ENCODE data around the gene PVALB.

DNA sequence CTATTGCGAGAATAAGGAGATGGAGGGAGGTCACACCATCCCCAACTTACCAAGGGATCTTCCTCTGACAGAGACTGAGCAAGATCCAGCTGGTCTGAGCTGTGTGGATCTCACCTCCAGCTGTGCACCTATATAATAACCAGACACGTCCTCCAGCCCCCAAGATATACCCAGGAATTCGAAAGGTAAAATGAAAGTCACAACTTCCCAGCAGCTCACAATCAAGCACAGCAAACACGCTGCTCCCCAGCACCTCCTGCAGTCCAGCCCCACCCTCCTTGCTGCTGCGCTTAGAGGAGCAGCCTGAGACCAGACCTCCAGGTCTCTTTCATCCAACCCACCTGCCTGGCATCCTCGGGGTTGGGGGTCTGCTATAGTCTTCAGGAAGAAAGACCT, 3.0 kb upstream of the APOL4 start:
- PRO-cap: no peak

- PRO-cap: no peak
These were observed 1.9 kb downstream of the APOL2 start for GRCh38 chr22:36237370-36237820.

DNA sequence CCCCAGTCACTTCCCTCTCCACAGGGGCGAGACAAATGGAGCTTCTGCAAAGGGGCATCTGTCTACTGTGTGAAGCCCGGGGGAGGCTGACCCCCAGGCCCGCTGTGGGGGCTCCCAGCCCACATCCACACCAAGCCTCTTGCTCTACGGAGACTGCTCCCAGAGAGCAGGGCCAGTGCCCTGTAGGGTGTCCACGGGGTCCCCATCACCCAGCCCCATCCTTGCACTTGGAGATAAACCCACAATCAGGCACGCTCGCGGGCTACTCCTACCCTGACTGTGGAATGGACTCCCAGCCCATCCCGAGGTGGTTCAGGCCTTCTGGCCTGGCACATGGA, 39.4 kb downstream of the APOL1 start:
- PRO-cap: no peak

- PRO-cap: no peak
These were observed 44.0 kb downstream of the APOL1 start for GRCh38 chr22:36296658-36297515.

DNA sequence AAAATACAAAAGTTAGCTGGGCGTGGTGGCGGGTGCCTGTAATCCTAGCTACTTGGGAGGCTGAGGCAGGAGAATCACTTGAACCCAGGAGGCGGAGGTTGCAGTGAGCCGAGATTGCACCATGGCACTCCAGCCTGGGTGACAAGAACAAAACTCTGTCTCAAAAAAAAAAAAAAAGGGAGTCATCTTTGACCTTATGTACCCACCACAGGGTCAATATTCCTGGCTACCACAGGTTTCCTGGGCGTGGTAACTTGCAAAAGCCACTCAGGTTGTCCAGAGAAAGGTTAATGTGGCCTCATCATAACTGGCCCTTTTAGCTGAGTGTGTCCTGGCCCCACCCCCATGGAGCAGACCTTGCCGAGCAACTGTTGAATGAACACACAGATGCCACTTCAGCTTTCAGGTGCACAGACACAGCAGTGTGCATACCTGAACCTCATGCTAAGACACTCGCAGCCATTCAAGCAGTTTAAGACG, 54.8 kb downstream of the APOL1 start:
- PRO-cap: no peak

DNA sequence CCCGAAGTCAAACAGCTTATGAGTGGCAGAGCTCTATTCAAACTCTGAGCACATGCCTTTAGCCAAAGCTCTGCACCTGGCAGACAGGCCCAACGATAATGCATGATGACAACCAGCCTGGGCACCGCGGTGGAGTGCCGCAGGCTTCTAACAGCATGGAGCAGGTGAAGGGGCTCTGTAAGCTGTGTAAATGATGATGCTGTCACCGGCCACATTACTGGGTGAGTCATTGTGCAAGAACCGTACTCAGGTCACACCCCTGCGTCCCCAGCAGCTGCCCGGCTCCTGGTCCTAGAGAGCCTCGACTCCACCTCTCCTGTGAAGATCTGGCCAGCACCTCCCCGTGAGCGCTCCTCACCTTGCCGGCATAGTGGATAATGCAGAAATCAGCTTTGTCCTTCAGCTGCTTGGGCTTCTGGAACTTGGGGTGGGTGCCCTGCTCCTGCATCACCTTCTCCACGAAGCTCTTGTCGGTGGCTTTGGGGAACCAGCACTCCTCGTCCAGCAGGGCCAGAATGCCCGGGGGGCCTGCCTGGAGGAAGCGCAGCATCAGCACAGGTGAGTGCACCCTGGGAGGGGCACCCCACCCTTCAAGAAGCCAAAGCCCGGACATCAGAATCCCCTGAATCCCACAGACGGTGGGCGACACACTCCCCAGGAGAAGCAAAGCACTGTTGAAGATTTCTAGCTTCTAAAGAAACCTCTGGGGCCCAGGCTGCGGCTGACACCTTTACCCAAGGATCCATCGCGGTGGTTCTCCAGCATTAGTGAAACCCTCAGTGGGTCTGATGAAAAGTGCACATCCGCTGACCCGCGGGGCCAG, 59.0 kb downstream of the APOL1 start:
- PRO-cap: no peak

DNA sequence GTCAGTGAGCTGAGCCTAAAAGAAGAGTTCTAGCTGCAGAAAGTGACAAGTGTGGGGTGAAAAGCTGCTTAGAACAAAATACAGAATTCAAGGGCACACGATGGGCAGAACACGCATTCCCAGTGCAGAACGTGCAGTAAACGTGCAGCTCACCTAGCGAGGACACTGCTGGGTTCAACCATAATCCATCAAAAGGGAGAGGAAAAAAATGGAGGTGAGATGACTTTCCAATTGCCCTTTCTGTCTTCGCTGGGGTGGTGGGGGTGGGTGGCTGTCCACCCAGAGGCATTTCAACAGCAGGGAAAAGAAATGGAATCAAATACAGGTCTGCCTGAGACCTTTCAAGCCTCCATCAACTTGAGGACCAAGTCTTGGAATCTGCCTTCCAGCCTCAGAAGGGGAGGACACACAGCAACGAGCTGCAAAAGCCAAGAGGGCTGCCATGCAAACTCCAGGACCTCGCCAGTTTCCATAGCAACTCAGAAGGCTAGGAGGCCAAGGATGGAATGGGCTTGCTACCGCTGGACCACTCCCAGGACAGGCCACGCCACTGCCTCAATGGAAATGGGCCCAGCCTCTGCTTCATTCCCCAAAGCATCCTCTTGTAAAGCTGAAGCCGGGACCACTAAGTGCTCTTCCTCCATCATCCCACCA, 61.8 kb downstream of the MYH9 start:
- PRO-cap: no peak

- PRO-cap: unidirectional peak, minus-strand start at chr22:36329377; bidirectional peak, plus-strand start at chr22:36329749, minus-strand start at chr22:36329377
These were observed 58.4 kb downstream of the MYH9 start for GRCh38 chr22:36329187-36330004.

GRCh38 chr22:36361414-36361875, 26.3 kb downstream of the MYH9 start:
- PRO-cap: no peak

- PRO-cap: no peak
These were observed 10.5 kb downstream of the MYH9 start for GRCh38 chr22:36377100-36377738.

GRCh38 chr22:36457675-36458351, 23.6 kb downstream of the TXN2 start:
- PRO-cap: no peak

DNA sequence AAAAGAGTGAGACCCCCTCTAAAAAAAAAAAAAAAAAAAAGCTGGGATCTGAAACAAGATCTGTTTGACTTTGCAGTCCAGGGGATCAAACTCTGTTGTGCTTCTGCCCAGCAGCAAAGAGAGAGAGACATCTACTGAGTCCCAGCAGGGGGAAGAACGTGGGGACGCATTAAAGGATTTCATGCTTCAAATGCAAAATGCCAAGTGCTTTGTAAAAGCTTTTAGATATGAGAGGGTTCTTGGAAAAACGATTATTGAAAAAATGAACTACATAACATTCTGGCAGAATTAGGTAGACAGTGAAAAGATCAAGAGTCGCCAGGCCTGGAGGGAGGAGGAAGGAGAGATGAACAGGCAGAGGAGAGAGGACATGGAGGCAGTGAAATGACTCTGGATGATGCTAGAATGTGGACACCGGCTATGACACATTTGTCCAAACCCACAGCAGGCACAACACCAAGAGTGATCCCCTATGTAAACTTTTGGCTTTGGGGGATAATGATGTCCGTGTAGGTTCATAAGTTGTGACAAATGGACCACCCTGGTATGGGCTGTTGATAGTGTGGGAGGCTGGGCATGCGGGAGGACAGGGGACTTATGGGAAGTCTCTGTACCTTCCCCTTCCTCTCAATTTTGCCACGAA, 9.4 kb downstream of the TXN2 start:
- PRO-cap: no peak

- PRO-cap: no peak
These were observed 821 bp downstream of the EIF3D start for GRCh38 chr22:36527927-36528763.

DNA sequence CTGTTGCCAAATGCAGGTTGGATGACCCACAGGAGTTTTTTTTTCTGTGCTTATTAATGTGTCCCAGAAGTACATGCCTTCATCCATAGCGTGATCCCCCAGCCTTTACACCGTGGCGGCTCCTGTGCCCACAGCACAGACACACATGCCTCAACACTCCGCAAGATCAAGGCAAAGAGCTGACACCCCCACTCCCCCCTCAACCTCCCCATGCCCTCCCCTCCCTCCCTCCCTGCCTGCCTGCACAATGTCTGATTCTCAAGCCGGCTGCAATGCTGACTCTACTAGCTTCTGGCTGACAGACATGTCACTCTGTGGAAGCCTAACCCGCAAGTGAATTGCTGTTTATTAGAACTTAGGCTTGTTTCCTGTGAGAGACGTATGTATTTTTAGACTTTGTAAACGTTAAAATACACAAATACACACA, 2.2 kb downstream of the CACNG2 start:
- PRO-cap: no peak

GRCh38 chr22:36781945-36782361, 6.0 kb upstream of the IFT27 start:
- PRO-cap: no peak

DNA sequence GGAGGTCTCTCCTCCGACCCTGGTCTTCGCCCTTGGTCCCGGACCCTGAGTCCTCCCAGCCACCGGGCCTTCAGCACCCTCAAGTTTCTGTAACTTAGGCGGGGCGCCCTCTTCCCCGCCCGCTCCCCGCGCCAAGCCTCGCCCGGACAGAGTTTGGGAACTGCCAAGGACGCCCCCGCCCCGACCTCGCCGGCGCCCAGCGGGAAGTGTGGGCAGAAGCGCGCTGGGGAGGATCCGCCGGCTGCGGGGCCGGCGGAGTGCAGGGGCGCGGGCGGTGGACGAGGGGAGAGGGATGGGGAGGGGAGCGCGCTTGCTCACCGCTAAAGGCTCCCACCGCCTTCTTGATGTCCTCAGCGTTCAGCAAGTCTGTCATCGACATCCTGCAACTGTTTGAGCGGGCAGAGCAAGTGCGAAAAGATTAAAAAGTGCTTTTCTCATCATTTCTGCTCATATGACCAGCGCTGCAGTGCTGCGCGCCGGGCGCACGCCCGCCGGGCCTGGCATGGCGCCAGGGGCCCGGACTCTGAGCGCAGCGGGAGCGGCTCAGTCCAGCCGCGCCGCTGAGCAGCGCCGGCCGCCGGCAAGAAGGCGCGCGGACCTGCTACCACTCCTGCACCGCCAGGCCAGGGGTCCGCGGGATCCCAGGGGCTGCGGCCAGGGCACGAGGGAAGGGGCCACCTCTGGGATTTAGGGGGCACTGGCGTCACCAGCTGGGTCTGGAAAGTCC, at the start of gene PVALB:
Gene PVALB (minus strand): TSS at position 409 of the 727 bp plus-strand sequence.
- PRO-cap: no peak

- PRO-cap: no peak
These were observed 473 bp upstream of the PVALB start for GRCh38 chr22:36817354-36817661.

GRCh38 chr22:36923446-36924062, 10.1 kb downstream of the CSF2RB start:
- PRO-cap: no peak

DNA sequence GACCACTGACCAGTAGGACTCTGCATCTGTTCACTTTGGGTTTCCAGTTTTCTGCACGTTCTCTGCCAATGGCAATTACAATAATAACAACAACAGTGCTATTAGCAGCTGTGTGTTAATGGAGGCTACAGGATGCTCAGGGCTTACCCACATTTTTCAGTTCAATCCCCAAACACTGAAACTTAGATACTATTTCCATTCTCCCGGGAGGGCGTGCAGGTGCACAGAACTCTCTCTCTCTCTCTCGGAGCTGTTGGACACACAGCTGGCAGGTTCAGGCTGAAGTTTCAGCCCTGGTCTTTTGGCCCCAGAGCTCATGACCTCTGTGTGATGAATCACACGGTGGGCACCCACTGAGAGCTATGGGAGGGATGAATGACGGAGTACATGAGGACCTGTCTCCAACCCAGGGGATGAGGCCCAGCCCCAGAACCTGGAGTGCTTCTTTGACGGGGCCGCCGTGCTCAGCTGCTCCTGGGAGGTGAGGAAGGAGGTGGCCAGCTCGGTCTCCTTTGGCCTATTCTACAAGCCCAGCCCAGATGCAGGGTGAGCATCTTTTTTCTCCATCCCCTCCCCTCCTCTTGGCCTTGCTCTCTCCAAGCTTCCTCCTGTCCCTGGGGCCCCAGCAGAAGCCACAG, 16.7 kb downstream of the CSF2RB start:
- PRO-cap: no peak

GRCh38 chr22:37008352-37008859, 755 bp upstream of the TEX33 start:
- PRO-cap: no peak